ENCODE results near the gene ADORA1.

GRCh38 chr1:202576292-202576640 lies 134.0 kb downstream of the SYT2 start:
- PRO-cap, result no peak

GRCh38 chr1:202590726-202591462 lies 119.4 kb downstream of the SYT2 start:
- PRO-cap, result no peak

GRCh38 chr1:202623021-202623386 lies 87.2 kb downstream of the SYT2 start:
- PRO-cap, result no peak

DNA sequence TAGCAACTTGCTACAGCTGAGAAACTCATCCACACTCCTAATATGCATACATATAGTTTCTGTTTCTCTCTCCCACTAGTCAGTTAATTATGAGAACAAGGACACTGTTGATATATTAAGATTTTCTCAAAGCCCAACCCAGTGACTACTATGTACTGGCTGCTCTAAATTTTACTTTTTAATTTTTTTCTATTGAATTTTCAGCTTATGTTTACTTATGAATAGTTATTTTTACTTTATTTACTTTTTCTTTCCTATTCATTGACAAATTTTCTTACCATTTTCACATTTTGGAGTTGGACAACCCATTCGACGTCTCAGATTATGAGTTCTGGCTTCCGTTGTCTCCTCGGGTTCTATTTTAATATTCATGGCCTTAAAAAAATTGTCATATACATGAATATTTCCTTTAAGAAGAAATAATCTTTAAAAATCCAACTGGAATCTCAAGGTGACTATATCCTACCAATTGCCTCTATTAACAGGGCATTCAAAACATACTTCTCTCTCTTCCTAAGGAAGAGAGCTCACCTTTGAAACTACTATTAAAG lies 44.4 kb downstream of the KDM5B start:
- PRO-cap, result no peak

- PRO-cap, result no peak
Measured at GRCh38 chr1:202857177-202857450, 31.8 kb downstream of the RABIF start.

DNA sequence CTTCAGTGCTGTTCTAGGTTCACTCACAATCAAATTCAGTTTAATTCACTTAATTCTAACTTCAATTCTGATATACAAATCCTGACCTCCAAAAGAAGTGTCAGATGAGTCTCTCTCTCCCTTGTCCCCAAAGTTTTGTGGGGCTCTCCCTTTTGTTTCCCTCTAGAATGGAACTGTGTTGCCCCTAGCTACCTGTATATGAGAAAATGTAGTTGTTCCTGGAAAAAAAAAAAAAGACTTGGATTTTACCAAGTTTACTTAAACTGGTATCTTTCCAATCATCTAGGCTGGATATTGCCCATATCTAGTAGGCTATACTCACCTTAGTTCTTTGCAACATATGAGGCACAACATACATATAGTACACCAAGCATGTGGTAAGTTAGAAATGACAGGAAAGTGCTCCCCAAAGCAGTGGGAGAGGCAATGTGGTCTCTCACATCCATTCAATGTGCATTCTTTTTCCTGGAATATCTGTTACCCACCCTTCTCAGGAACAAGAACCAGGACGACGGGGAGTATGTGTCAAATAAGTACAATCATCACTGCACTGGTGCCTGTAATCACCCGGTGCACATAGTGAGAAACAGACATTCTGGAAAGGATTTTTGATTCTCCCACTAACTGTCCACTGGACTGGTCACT lies 3.0 kb upstream of the RABIF start:
- PRO-cap, result no peak

DNA sequence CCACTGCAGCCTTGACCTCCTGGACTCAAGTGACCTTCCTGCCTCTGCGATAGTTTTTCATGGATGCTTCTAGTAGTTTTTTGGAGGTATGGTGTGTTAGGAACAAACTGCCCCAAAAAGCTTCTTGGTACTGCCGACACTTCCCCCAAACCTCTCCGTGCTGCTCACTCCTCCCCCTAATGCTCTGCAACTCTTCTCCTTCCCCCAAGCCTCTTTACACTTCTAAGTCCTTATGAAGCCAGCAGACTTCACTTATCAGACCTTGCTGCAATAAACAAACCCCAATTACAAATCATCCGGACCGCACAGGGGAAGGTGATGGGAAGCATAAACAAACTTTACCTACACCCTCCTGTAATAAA lies 1.1 kb upstream of the TMEM183A start:
- PRO-cap, result no peak

DNA sequence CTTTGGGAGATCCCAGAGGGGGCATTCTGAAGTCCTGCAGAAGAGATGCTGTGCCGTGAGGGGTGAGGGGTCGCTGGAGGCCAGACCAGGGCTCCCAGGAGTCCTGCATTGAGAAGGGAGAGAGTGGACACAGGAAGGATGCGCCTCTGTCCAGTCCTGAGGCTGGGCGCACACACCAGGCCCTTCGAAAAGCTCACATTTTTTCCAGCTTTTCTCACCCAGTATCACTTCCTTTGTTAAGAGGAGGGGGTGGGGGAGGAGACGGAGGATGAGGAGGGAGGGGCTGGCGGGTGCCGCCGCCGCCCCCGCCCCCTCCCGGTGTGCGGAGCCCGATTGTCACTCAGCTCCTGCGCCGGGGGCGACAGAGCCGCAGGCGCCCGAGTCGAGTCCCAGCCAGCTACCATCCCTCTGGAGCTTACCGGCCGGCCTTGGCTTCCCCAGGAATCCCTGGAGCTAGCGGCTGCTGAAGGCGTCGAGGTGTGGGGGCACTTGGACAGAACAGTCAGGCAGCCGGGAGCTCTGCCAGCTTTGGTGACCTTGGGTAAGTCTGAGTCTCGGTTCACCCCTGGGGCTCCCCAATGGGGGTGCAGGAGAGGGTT lies at the start of gene ADORA1:
Gene ADORA1 (plus strand): TSS at position 339 of the 599 bp plus-strand sequence.
- PRO-cap, result no peak

DNA sequence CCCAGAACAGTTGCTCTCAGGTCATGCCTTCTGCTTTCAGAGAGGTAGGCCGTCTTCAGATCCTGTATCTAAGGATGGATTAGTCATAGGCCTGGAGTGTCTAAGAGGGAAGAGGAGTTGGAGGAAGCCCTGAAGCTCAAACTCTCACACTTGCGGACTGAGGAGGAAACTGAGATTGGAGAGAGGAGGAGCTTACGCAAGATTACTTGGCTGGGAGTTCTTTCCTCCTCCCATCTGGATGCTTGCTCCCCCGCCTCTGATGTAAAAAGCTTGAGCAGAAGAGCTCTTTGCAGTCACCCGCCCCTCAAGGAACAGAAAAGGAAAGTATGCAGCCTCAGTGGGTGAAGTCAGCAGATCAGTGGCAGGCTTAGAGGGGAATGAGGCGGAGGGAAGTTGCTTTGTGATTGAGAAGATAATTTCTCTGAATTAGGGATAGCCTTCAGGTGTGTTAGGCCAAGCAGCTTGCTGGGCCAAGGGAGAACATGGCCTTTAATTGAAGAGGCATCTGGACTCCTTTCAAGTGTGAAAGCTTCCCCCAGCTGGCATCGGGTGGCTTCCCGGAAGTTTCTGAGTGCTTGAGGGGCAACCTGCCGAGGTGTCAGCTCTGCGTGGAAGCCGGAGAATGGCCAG lies 6.6 kb downstream of the ADORA1 start:
- PRO-cap, result no peak

DNA sequence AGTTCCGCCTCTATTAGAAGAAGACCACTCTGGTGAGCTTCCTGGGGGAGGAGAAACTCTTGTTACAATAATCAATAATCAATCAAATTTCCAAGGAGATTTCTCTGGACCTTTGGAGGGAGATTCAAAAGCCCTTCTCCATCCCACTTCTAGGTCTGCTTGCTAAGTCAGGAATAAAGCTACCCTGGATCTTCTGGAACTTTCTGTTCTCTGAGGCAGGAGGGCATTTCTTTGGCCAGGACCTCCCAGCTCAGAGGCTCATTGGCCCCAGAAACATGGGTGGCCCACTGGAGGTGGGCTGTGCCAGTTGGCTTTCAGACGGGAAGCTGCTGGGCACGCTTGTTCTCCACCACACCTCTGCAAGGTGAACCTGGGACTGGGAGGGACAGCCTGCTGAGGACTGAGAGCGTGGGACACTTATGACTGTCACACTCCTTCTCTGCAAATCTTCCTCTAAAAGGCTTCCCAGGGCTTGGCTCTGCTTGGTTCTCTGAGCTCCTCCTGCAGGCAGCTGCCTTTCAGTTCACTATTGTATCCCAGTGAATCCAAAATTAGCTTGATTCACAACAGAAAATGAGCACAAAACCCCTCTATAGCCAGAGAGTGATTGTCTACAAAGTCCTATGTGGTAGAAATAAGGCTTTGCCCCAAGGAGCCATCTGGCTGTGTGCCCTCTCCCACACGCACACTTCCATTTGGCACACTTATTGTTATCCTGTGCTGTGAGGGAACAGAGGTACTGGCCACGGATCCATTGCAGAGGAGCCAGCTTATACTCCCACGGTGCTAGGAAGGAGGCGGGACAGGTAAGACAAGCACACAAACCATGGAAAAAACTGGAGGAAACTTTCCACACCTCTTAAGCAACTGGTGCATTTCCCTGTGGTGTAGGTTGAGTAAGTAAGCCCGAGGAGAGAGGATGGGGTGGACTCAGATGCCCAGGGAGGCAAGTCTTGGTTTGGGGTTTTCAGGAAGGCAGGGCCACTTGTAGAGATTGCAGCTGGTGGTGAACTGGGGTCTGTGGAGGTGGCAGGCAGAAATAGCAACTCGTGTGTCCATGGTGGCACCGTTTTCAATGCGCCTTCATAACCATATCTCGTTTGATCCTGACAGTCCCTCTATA lies 19.0 kb upstream of the BTG2 start:
- PRO-cap, result unidirectional peak, minus-strand start at position 448 of the sequence

DNA sequence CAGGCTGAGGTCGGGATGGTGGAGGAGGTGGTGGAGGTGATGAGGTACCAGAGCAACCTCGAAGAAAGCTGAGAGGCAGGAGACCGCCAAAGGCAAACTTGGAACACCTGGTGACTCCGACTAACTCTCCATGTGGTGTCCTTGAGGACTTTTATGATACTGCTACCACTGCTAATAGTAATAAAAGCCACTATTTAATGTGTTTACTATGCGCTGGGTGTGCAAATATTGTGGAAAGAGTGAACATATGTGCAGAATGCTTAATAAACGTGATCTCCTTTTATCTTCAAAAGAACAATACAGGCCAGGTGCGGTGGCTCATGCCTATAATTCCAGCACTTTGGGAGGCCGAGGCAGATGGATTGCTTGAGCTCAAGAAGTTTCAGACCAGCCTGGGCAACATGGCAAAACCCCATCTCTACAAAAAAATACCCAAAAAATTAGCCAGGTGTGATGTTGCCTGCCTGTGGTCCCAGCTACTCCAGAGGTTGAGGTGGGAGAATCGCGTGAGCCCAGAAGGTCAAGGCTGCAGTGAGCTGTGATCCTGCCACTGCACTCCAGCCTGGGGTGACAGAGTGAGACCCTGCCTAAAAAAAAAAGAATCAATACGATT lies 16.7 kb upstream of the BTG2 start:
- PRO-cap, result no peak

DNA sequence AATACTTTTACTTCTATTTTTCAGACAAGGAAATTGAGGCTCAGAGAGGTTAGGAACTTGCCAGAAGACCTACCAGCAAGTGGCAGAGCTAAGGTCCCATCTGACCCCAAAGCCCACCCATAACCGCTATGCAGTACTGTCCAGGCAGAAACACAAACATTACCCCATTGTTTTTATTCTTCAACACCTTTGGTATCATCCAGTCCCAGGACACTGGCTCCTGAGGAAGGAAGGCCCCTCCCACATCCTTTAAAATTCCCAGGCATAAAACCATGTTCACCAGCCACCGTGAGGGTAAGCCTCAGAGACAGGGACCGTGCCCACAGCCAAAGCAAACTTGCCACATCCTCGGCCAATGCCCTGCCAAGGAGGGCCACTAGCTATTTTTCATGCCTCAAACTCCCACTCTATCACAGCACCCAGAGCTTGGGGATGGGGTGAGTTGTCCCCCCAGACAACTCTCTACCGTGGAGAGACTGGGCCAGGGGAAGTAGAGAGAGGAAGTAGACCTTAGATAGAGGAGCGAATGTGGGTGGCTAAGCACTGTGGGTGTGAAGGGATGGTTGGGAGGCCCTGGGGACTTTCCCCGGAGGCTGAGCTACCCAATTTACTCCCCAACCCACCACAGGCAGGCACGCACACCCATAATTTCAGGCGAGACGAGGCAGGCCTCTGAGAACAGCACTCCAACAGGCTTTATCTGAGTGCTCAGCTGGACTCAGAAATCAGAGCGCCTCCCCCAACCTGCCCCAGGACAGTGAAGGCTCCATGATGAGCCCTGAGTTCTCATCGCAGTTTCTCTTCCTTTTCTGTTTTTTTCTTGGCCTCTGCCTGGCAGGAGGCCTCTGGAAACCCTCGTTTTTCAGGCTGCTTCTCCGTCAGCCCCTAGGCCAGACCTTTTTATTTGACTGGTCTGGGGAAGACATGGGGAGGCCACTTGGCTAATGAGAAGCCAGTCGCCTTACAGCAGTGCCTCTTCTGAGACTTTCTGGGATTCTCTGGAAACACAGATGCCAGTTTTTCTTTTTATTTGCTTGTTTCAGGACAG lies 15.9 kb upstream of the BTG2 start:
- PRO-cap, result no peak

GRCh38 chr1:203402391-203403495 lies 51.8 kb upstream of the FMOD start:
- PRO-cap, result no peak

DNA sequence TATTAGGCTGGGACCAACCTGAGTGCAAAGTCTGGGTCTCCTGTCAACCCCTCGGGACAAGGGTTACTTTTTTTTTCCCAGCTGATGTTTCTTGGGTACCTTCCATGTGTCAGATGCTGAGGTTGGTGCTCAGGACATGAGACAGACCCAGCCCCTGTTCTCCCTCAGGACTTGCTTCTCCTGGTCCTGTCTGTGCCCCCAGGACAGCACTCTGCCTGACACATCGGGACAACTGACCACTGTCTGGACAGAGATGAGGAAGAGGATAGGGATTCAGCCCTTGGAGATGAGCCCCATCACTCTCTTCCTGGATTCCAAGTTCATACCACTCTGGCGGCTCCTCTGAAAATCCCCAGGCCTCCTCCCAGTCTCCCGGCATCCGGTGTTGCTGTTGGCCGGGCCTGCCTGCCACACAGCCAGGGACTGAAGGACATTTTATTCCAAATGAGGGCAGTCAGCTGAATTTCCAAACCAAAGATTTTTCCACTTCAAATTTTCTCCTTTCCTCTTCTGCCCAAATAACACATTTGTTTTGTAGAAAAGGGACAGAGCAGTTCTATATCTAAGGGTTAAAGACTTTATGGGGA lies 55.7 kb upstream of the FMOD start:
- PRO-cap, result no peak

GRCh38 chr1:203480025-203481305 lies 4.9 kb downstream of the PRELP start:
- PRO-cap, result no peak

GRCh38 chr1:203571924-203572632 lies 54.6 kb upstream of the ATP2B4 start:
- PRO-cap, result bidirectional peak, plus-strand start at chr1:203572379, minus-strand start at chr1:203572171

DNA sequence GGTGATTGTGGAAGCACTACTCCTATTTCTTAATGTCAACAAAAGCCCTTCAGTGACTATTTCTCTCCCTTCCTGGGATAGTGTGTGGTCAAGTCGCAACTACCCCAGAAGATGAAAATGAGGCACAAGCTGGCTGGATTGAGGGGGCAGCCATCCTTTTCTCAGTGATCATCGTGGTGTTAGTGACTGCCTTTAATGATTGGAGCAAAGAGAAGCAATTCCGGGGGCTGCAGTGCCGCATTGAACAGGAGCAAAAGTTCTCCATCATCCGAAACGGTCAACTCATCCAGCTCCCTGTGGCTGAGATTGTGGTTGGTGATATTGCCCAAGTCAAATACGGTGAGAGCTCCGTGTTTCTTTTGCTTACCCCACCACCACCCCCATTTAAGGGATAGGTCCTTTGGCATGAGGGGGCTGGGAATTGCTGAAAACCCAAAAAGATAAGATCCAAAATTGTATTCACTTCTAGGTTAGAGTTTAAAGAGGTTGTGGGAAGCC lies 65.6 kb upstream of the LAX1 start:
- PRO-cap, result no peak

- PRO-cap, result bidirectional peak, plus-strand start at chr1:204074629, minus-strand start at chr1:204074488
Measured at GRCh38 chr1:204074167-204075157, 1.5 kb downstream of the SOX13 start.

- PRO-cap, result no peak
Measured at GRCh38 chr1:204081116-204081452, 8.2 kb downstream of the SOX13 start.

GRCh38 chr1:204102026-204102707 lies 29.3 kb downstream of the SOX13 start:
- PRO-cap, result no peak